Measurements from ENCODE around the genes HMGN2, NUDC and TRNP1.

- RRBS: 59% methylated on average over 24 of the region's 85 CpGs
Measured at GRCh38 chr1:26335900-26337035, 17.7 kb downstream of the CRYBG2 start.

DNA sequence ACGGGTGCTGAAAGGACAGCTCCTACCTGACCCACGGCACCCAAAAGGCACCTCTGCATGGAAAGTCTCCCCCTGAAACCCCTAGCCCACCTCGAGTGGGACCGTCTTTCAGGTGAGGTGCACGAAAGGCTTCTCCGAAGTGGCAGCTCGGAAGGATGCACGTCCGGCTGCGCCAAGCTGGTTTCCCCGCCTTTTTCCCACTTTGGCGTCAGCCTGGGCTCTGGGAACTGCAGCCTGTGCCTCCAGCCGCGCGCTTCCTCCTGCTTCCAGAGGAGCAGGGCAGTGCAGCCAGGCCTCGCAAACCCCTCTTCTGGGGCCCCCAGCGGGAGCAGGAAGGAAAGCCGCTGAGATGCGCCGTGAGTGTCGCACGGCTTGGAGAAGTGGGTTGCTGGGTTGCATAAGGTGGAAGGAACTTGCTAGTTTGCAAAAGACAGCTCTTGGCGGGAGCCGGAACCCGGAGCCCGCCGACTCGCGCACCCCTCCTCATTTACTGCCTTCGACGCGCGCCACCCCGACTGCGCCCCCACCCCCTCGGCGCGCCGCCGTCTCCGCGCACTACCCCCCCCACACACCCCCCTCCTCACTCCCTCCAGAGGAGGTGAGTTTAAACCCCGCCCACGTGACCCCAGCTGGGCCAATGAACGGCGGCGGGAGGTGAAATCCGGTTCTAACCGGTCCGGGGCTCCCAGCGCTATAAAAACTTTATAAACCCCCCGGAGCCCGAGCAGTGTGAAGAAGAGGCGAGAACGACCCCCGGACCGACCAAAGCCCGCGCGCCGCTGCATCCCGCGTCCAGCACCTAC, at the start of gene HMGN2:
Gene HMGN2 (plus strand): TSS at position 657 of the 803 bp plus-strand sequence.
- RRBS: 6% methylated on average over 7 of the region's 63 CpGs

GRCh38 chr1:26473139-26473352, 806 bp downstream of the HMGN2 start:
- RRBS: 1% methylated on average over 13 of the region's 27 CpGs

DNA sequence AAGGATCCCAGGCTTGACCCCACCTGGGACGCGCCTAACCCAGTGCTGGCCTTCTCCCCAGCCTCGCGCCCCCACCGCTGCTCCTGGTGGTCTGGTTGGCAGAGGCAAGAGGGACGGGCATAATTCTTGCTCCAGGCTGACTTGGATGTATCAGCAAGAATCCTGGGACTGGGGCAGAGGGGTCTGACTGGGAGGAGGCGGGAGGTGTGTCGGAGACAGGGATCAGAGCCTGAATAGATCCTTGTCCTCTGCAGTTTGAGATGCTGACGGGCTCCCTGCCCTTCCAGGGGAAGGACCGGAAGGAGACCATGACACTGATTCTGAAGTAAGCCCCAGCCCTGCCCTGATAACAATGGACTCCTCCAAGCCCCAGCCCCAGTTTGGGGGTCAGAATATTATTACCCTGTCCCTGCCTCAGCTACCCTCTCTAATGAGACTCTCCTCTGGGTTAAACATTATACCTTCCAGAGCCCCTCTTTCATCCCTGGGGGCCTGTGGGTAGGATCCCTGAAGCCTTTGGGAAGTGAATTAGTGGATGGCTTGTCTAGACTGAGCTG, 25.4 kb downstream of the RPS6KA1 start:
- RRBS: no CpG with 5 or more reads among the region's 10 CpGs

GRCh38 chr1:26571863-26572414, 42.4 kb downstream of the RPS6KA1 start:
- RRBS: no CpG with 5 or more reads among the region's 12 CpGs

GRCh38 chr1:26697717-26698686, 2.2 kb downstream of the ARID1A start:
- RRBS: 0% methylated on average over 7 of the region's 18 CpGs

GRCh38 chr1:26700915-26701836, 5.4 kb downstream of the ARID1A start:
- RRBS: no CpG with 5 or more reads among the region's 4 CpGs

DNA sequence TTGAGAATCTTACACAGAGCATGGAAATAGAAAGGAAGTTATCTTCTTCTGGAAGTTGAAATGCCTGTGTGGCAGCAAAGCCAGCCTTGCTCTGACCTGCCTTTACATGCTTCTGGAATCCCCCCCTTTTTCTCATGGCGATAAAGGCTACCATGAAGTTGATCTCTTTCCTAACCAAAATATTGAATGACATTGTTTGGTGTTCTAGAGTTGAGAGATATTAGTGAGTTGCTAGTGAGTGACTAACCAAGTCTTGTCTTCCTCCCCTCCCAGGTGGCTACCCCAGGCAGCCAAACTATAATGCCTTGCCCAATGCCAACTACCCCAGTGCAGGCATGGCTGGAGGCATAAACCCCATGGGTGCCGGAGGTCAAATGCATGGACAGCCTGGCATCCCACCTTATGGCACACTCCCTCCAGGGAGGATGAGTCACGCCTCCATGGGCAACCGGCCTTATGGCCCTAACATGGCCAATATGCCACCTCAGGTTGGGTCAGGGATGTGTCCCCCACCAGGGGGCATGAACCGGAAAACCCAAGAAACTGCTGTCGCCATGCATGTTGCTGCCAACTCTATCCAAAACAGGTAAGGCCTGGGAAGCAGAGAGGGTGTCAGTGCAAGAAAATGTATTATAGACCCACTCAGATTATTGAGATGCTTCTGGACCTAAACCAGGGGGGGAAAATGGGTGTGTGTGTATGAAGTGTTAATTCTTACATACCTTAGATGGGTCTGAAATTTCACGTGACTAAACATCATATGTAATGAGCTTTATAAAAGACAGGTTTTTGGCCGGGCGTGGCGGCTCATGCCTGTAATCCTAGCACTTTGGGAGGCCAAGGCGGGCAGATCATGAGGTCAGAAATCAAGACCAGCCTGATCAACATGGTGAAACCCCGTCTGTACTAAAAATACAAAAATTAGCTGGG, 24.8 kb upstream of the PIGV start:
- RRBS: 98% methylated on average over 4 of the region's 12 CpGs

DNA sequence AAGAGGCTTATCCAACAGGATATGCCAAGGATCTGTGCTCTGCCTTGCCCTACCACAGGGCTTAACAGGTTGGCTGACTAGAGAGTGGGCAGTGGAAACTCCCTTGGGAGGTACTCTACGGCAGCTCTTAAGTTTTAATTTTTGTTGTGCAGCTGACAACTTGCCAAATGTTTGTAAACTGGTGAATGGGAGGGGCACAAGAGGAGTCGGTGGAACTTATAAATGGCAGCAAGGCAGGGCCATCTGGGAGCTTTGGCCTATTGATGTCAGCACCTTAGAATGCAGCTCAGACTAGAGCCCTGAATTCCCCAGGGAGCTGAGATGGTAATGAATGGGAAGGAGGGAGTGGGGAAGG, 16.4 kb upstream of the PIGV start:
- RRBS: no CpG with 5 or more reads among the region's 2 CpGs

- RRBS: no CpG with 5 or more reads among the region's 19 CpGs
Measured at GRCh38 chr1:26778802-26779902, 8.6 kb upstream of the PIGV start.

GRCh38 chr1:26780746-26781320, 6.9 kb upstream of the PIGV start:
- RRBS: no CpG with 5 or more reads among the region's 6 CpGs

DNA sequence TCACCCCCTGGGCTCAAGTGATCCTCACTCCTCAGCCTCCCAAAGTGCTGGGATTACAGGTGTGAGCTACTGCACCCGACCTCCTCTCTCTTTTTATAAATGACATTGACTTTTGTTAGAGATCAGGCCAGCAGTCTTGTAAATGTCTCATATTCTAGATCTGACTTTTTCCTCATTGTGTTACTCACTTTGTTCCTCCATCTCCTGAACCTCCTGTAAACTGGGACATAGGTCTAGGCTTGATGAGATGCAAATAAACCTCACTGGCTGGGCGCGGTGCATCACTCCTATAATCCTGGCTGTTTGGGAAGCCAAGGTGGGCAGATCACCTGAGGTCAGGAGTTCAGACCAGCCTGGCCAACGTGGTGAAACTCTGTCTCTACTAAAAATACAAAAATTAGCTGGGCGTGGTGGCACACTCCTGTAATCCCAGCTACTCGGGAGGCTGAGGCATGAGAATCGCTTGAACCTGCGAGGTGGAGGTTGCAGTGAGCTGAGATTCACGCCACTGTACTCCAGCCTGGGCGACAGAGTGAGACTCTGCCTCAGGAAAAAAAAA, 15.1 kb upstream of the SFN start:
- RRBS: no CpG with 5 or more reads among the region's 10 CpGs

- RRBS: no CpG with 5 or more reads among the region's 6 CpGs
Measured at GRCh38 chr1:26858551-26859364, 4.2 kb upstream of the SFN start.

DNA sequence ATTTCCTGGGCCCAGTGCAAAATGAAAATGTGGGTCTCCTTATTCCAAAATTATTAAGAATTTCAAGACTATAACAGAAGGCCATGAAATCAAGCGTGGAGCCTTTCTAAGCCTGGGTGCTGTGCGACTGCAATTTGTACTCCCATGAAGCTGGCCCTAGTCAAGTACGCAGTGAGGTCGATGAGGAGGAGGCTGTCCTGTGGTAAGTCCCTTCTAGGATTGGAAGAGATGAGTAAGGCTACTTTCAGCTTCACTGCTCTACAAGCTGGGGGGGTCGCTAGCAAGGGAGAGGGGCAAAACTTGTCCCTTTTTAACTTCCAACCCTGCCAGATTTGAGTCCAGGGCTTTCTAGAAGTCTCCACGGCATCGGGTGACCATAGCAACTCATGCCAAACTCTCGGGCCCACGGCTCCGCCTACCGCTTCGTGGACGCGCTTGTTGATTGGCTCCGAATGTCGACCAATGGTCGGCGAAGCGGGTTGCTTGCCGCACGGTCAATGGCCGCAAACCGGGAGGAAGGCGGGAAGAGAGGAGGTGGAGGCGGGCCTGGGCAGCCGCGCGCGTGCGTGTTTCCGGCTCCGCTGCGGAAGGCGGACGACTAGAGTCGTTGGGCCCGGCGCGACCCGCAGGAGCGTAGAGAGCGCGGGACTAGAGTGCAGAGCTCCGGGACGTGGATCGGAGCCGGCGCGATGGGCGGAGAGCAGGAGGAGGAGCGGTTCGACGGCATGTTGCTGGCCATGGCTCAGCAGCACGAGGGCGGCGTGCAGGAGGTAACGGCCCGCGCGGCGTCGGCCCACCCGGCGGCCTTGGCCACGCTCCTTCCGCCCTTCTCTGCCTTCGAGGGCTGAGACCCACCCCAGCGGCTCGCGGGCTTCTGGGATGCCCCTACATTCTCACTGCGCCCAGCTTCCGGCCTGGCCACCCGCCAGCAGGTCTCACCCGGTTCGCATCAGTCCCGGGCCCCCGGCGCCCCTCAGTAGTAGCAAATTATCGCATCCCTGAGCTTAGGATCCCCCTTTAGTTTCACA, at the start of gene NUDC:
Gene NUDC (plus strand): TSS at position 584 of the 1,028 bp plus-strand sequence.
- RRBS: under 1% methylated on average over 34 of the region's 79 CpGs

DNA sequence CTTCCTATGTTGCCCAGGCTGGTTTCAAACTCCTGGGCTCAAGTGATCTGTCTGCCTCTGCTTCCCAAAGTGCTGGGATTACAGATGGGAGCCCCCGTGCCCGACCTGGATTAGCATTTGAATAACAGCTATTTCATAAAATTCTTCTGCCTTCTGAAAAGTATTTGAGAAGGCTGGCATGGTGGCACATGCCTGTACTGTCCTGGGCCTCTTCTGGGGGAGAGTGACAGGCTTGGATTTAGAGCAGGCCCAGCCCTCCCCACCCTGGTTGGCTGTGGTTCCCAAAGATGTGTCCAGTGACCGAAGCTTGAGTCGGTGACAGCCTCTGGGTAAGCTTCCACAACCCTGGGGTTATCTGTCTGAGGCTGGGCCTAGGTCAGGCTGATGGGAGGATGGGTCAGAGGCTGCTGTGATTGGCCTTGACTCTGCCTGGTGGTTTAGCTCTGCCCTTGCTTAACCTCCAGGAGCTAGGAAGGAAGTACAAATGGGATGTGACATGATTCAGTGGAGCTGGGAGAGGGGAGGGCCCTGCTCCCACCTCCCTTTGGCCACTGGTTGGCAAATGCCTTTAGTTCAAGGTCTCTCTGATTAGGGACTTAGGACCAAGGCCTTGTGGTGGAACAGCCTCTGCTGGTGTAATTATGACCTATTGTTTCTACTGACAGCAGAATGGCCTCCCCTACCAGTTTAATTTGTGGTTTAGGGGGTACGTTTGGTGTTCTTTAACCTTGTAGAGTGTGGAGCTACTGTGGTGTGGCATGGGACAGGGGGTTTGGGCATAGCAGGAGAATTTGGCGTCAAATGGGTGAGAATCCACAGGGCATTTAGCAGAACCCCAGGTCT, 16.5 kb downstream of the NUDC start:
- RRBS: no CpG with 5 or more reads among the region's 6 CpGs

DNA sequence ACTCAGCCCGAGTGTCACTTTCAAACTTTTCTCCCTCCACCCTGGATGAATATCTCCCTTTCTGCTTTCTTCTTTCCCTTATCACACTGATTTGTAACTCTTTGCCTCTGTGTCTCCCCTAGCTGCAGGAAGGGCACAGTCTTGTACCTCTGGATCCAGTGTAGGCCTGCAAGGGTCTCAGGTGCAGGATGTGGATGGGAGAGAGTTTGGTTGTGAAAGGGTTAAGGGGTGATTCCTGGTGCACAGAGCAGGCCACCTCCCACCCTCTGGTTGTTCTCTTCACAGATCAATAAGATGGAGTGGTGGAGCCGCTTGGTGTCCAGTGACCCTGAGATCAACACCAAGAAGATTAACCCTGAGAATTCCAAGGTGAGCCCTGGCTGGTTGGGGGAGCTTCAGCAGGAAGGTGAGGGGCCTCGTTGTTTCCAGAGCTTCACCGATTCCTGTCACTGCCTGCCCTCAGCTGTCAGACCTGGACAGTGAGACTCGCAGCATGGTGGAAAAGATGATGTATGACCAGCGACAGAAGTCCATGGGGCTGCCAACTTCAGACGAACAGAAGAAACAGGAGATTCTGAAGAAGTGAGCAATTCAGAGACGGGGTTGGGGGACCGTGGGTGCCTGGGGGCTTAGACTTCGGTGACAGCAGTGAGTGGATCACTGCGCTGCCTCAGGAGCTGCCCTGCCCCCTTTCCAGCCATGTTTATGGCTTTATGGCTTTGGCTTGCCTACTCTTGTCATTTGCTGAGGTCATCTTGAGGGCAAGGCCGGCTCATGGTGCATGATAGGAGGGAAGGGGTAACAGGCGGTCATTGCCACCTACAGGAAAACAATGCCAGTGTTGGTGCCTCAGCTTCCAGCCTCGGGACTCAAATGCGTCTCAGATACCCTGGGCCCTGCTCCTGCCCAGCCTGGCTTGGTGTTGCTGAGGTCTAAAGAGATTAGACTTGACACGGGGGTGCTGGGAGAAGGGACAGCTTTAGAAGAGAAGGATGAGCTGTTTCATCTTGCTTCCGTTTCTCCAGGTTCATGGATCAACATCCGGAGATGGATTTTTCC, 14.8 kb downstream of the KDF1 start:
- RRBS: no CpG with 5 or more reads among the region's 18 CpGs

DNA sequence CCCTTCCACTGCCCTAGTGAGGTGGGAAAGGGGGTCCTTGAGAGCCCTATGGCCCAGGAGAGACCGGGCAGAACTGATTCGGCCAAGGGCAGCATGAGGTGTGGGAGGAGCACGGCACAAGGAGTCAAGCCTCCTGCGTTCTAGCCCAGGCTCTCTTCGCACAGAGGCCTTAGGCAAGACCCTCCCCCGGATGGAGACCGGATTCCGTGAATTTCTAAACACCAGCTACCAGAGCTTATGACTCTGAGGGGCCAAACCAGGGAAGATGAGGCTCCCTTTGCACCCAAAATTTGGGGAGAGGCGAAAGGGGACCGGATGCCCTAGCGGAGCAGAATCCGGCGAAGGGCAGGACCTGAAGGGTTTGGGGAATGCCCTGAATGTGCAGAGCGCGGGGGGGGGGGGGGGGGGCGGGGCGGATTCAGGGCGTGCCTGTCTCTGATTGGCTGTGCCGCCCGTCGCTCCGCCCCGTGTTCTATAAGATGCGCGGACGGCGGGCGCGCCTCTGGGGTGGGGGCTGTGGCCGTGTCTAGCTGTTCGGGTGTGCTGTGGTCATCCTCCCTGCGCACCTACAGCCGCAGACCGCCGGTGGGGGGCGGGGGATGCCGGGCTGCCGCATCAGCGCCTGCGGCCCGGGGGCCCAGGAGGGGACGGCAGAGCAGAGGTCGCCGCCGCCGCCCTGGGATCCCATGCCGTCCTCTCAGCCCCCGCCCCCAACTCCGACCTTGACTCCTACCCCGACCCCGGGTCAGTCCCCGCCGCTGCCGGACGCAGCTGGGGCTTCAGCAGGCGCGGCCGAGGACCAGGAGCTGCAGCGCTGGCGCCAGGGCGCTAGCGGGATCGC, at the start of gene TRNP1:
Gene TRNP1 (plus strand): TSS at position 505 of the 841 bp plus-strand sequence.
- RRBS: 19% methylated on average over 19 of the region's 63 CpGs

DNA sequence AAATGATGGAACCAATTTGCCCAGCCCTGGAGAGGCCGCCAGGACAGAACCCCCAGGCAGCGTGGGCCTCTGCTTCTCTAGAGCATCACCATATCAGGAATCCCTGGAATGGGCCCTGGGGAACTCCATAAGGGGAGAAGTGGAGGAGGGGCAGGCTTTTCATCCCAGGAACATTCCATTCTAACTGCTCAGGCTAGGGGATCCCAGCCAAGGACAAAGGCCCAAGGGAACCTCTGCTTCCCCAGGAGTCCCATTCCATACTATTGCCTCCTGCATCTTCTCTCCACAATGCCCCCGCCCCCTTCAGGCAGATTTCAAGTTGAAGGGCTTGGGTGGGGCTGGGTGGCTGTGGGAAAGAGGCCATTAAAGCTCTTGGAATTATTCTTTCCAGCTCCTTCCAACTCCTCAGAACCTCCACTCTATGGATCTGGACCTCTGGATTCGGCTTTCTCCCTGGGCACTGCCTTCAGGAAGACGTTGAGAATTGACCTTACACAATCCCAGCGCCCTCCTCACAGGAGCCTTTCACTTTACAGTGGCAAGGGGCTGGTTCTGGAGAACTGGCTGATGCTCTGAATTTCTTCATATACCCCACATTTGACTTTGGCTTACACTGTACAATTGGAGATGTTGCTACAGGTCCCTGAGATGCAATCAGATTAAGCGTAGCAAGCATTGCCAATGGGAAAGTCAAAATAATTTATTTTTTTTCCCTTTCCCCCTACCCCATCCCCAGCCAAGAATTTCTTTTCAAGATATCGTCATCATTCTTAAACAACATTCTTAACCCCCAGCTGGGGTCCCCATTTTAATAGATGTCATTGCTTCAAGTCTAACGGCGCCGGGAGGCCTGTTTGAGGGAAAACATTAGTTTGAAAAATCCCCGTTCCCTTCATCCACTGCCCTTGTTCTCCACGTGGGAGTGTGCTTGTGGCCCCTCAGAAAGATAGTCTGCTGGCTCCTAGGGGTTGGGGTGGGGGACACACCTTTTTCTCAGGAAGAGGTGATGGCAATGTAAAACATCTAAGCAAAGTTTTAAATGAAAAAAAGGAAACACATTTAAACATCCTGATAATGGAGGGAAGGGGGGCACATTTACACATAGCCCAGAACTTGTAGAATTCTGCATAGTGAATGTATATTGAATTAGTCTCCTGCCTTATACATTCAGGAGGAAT, 6.4 kb downstream of the TRNP1 start:
- RRBS: no CpG with 5 or more reads among the region's 13 CpGs

DNA sequence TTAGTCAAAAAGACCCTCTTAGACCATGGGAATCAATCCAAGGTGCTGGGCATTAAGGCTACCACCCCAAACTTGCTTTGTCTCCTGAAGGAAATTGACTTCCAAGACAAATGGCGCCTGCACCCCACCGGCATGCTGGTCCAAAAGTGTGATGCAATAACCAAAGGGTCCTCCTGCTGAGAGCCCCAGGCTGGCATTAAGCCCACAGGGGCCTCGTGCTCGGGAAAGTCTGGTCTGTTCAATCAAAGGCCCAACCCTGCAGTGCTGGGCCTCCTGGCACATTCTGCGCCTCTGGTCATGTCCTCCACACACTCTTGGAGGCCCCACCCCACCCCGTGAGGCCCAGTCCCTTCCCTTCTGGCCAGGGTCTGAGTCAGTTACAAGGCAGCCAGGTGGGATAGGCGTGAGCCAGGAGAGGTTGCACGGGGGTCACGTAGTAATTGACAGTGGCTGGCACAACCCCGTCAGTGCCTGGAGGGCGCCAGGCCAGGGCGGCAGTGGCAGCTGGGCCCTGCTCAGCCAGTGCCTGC, 7.0 kb downstream of the TENT5B start:
- RRBS: no CpG with 5 or more reads among the region's 12 CpGs

GRCh38 chr1:27031129-27032253, 18.8 kb upstream of the TENT5B start:
- RRBS: 78% methylated on average over 4 of the region's 50 CpGs

Measured in CMK (cell line).